Parietal lobe (tissue), 2 donors: ENCODE data around the genes SCAMP5, C15orf39, GOLGA6D and RCN2.

DNA sequence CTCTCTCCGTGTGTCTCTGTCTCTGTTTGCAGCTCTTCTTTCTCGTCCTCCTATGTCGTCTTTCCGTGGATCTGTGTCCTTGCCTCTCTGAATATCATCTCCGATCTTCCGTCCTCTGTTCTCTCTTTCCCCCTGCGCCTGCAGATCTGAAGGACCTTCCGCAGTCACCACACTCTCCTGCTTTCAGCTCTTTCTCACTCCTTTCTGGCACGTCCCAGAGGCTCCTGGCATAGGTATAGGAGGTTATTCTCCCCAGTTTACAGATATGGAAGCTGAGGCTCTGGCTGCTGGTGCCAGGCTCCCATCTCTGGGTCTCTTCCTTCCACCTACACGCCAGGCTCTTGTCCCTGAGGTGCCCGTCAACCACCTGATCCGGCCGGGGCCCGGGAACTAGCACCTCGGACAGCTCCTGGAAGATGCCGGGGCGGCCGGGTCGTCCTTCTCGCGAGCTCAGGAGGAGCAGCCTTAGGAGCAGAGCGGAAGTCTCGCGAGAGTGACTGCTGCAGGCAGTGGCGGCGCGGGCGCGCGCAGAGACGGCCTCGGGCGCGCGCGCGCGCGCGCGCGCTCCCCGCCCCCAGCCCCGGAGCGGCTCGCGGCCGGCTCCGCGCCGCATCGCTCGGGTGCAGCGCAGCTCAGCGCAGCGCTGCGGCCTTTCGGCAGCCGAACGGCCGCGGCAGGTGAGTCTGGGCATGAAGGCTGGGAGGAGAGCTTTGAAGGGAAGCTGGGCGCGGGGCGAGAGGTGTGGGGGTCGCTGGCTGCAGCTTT, at the start of gene SCAMP5:
Gene SCAMP5 (plus strand): TSS at position 567 of the 765 bp plus-strand sequence.
- RAMPAGE, long total RNA, result no peak

- RAMPAGE, long total RNA, result no peak
Measured at GRCh38 chr15:75178155-75179204, 23.2 kb upstream of the C15orf39 start.

DNA sequence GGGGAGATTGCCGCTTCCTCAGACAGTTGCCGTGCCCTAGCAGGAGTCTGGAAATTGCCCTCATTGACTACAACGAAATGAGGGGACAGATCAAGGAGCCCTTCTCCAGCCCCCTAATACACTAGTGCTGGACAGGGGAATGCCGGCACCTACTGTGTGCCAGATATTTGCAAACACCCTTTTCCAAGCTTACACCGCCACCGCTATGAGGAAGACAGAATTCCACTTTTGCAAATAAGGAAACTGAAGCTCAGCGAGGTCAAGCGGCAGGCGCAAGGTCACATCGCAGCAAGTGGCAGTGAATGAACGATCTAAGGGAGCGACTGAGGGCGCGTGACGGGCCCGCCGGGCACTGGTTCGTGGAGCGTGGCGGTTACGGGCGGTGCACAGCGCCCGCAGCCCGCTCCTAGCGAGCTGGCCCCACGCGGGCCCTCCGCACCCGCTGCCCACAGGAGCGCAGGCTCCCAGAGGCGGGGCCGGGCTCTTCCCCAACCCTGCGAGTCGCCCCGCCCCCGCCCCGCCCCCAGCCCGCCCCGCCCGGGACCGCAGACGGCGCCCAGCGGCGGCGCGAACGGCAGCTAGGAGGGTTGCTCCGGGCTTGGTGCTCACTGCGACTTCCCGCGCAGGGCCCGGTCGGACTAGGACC, at the start of gene C15orf39:
Gene C15orf39 (plus strand): TSS at position 548 of the 646 bp plus-strand sequence.
- RAMPAGE, long total RNA, result no peak

GRCh38 chr15:75282398-75282979, at the start of gene GOLGA6D:
GOLGA6D (plus strand) TSS chr15:75282835.
- RAMPAGE, long total RNA, result no peak

GRCh38 chr15:75367753-75368238, 611 bp downstream of the MAN2C1 start:
- RAMPAGE, long total RNA, result no peak

GRCh38 chr15:75392217-75393066, 24.0 kb upstream of the MAN2C1 start:
- RAMPAGE, long total RNA, result no peak

DNA sequence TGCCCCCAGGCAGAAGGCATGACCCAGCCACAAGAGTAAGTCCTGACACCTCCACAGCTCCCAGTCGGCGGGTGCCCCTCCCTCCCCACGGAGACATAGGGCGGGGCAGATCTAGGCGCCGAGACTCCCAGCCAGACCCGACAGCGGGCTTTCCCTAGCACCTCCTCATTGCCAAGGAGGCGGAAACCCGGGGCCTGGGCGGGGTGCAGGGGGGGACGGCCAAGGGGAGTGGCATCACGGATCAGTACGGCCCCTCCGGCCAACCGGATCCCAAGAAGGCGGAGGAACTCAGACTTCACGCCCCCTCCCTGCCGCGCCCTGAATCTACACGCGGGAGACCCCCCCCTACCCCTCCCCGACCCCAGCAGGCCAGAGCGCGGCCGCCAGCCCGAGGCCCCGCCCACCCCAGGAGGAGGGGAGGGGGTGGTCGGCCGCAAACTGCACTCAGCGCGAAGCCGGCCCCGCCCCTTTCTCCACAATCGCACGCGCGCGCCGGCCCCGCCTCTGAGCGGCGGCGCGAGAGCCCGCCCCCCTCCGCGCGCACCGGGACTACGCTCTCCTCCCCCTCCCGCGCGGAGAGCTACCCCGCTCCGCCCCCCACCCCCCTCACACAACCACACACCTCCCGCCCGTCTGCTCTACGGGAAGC, 690 bp downstream of the SIN3A start:
- RAMPAGE, long total RNA, result no peak

DNA sequence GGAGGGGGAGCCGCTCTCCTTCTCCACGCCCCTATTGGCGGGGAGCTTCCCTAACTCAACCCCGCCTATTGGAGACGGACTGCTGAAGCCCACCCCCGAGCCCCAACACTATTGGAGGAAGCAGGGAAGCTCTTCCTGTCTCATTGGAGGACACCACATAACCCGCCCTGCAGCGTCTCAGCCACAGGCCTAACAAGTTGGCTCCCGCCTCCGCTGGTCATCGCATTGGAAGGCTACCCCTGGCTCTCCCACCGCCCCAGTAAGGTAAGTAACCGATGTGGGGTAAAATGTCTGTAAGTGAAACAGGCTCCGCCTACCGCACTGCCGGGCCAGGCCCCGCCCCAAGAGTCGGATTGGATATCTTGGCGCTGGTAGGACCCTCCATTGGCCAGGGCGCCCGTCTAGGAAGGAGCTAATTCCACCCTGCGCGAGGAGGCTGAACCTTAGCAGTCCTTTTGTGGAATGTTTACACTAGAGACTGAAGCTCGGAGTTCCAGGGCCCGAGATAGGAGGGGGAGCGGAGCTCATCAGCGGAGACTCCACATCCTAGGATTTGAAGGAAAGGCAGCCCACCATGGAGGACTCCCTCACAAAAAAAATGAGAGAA, 459 bp upstream of the SIN3A start:
- RAMPAGE, long total RNA, result no peak

DNA sequence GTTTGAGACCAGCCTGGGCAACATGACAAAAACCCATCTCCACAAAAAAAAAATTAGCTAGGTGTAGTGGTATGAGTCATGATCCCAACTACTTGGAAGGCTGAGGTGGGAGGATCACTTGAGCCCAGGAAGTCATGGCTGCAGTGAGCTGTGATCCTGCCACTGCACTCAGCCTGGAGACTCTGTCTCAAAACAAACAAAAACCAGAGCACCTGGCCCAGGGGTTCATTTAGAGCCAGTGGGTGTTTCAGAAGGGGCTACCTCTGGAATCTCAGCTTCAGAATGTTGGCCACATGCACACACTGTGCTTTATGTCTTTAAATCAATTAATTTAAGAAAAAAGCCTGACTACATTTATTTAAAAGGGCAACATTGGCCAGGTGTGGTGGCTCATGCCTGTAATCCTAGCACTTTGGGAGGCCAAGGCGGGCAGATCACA, 2.2 kb upstream of the SNUPN start:
- RAMPAGE, long total RNA, result no peak

- RAMPAGE, long total RNA, result no peak
Measured at GRCh38 chr15:75648145-75648720, 521 bp downstream of the SNX33 start.

DNA sequence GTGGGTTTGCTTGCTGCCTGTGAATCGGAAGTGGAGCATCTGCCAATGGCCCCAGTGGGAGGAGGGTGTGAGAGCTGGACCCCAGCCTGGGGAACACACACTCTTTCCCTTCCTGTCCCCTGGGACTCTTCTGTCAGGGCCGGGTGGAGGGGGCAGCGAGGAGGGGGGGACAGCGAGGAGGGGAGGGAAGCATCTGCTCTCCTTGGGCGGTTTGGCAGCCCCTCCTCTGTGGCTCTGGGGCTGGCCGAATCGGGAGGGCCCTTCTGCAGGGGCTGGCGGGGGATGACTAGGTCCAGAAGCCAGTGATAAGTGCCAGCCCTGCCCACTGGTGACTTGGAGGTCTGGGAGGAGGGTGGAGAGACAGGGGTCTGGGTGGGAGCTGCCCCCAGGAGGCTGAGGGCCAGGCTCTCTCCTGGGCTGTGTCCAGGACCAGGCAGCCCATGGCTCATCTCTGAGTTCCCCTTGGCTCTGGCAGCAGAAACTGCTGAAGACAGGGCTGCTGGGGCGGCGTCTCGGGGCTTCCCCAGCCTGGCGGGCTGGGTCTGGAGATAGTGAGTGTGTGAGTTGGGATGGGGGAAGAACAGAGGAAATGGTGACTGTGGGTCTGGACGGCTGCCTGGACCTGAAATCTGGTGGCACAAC, 12.3 kb downstream of the CSPG4 start:
- RAMPAGE, long total RNA, result no peak

DNA sequence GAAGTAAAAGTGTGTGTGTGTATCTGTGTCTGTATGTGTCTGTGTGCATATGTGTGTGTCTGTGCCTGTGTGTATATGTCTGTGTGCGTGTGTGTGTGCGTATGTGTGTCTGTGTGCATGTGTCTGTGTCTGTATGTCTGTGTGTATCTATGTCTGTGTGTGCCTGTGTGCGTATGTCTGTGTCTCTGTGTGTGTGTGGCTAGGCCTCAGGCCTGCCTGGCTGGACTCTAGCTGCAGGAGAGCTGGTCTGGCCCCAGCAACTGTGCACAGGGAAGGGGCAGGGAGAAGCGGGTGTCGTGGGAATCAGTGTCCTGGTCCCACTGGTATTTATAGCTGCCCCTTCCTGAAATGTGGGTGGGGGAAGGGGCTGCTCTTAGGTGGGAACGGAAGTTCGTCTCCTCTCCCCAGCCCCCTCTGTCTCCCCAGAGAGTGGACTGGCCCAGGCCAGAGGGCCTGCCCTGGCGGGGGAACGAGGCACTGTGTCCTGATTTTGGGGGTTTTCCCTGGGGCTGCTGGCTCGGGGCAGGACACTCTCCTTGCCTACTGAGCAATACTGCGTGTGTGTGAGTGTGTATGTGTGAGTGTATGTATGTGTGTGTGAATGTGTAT, 6.7 kb downstream of the CSPG4 start:
- RAMPAGE, long total RNA, result no peak

DNA sequence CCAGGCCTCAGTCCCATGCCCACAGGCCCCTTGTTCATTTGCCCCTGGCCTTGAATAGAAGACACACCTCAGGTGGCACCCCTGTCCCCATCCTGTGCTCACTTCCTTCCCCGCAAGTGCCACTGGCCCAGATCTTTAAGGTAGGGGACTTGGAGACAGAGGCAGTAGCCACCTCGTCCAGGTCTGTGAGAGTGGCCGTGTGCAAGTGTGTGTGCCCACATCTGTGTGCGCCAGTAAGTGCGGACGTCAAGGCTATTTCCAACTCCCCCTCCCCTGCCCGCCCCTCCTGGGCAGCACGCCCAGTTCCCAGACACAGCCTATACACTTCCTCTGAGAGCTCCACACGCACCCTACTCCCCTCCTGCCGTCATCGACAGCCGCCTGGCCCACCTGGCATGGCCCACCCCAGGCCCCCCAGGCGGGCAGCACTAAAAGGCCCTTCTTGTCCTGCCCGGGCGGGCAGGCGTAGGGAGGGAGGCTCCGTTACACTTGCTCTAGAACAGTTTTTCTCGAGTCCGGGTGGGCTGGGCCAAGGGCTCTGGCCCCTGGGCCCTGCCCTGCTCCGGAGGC, 3.2 kb downstream of the CSPG4 start:
- RAMPAGE, long total RNA, result no peak

GRCh38 chr15:75713294-75713954, 776 bp upstream of the CSPG4 start:
- RAMPAGE, long total RNA, result no peak

GRCh38 chr15:75723089-75723484, 754 bp upstream of the ODF3L1 start:
- RAMPAGE, long total RNA, result no peak

GRCh38 chr15:75840520-75841125, 2.6 kb upstream of the UBE2Q2 start:
- RAMPAGE, long total RNA, result no peak

DNA sequence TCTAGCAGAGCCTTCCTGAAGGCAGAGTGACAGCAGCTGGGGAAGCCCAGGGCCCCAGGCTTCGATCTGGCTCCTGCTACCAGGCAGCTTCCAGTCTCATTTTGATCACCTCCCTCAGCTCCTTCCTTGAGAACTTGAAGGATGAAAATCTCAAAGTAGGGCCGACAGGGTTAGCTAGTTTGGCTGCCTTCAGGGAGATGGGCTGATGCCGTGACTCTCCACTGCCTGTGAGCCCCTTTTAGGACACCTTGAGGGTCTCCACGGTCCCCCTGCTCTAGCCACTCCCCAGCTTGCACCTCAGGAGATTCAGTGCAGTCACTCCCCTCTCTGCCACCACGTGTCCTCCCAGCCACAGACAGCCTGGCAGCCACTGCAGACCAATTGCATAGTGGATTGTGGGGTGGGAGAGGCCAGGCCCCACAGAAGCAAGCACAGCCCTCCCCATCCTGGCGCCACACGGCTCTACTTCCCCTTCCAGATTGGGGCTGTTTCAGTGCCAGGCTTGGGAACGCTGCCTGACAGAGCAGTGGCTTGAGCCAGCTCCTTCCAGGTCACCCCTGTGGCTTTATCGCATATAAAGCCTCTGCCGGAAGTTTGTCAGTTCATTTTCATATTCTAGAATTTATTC, 90.6 kb downstream of the TMEM266 start:
- RAMPAGE, long total RNA, result no peak

- RAMPAGE, long total RNA, result no peak
Measured at GRCh38 chr15:76753674-76754116, 151.4 kb downstream of the SCAPER start.

DNA sequence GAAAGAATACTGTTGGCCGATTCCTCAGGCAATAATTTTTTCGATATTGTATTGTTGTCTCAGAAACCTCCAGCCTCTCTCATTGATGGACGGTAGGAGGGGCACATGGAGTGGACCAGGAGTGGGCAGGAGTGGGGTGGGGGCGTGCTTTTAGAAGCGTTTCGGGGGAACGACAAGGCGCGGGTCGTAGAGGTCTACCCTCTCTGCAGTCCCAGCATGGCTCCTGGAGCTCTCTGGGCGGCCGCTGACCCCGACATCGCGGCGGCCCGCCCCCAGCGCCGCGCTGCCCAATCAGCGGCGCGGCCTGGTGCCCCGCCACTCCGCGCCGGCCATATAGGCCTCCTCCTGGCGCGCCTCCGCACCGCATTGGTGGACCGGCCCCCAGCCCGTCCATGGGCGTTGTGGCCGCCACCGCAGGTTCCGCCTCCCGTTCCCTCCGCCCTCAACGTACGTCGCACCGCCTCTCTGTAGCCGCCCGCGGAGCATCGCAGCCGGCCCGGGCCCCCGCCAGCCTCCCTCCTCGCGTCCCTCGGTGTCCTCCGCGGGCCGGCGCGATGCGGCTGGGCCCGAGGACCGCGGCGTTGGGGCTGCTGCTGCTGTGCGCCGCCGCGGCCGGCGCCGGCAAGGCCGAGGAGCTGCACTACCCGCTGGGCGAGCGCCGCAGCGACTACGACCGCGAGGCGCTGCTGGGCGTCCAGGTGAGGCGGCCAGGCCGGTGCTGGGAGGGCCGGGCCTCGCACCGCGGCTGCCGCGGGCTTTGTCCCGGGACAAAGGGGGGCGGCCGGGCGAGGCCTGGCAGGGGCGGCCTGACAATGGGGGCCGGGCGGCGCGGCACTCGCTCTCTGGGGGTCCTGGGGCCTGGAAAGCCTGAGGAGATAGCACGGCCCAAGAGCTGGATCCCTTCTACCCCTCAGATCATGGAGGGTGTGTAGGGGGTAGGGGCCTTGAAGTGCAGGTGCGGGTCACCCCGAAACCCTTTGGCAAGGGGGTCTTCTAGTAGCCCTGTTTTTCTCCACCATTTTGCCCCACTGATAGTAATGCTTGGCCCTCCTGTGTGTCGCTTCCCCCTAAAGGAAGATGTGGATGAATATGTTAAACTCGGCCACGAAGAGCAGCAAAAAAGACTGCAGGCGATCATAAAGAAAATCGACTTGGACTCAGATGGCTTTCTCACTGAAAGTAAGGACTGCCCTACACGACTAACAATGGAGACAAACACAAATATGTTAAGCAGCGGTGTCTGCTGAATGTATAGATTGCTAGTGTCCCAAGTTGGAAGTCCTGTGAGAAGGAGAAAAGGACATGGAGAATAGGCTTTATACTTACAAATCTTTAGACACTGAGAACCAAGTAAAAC, at the start of gene RCN2:
Gene RCN2 (plus strand): TSS at position 462 of the 1,357 bp plus-strand sequence.
- RAMPAGE, long total RNA, result no peak

GRCh38 chr15:76988998-76989437, 5.9 kb upstream of the PSTPIP1 start:
- RAMPAGE, long total RNA, result no peak